Right lobe of liver (tissue), 4 donors: ENCODE data around the gene CWC22.

- PRO-cap, 4 experiments: no peak in any of the 4 experiments
- RAMPAGE, long total RNA, 2 experiments: no peak in any of the 2 experiments
These were observed 440.3 kb downstream of the MTX2 start for GRCh38 chr2:176709331-176710154.

GRCh38 chr2:177143488-177144094, 69.0 kb upstream of the HNRNPA3 start:
- PRO-cap, 4 experiments: no peak in any of the 4 experiments
- RAMPAGE, long total RNA, 2 experiments: no peak in any of the 2 experiments

DNA sequence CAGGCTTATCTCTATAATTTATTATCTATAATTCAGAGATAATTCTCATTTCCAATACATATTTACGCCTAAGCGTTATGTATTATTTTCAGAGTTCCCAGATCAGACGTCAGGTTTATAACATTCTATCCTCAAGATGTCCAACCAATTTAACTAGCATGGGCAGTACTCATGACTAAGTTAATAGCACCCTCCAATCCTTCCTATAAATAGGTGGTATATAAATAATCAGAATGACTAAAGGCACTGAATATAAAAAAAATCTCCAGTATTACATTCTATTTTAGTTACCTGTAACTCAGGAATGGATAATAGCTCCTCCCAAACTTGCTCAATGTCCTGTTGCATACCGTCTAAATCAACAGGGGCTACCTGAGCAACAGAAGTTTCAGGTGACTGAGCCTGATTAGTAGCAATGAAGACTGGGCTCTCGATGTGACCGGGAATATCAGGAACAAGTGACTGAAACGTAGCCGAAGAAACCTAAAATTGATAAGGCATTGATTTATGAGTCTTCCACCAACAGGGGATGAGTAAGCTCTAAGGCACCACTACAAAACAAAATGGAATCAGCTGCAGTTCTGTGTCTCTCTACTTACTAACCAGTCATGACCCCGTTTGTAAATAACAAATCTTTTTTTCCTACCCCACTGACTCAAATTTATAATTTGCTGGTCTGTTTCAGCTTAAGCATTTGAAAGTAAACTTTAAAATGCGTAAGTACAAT, 19.7 kb downstream of the HNRNPA3 start:
- PRO-cap, 4 experiments: peak in 1 of 4 experiments; most common minus-strand start position 560 of the sequence (in 1)
- RAMPAGE, long total RNA, 2 experiments: no peak in any of the 2 experiments

- PRO-cap, 4 experiments: no peak in any of the 4 experiments
- RAMPAGE, long total RNA, 2 experiments: no peak in any of the 2 experiments
These were observed 60.2 kb upstream of the AGPS start for GRCh38 chr2:177332250-177332898.

- PRO-cap, 4 experiments: peak in 1 of 4 experiments; most common minus-strand start chr2:177393685 (in 1)
- RAMPAGE, long total RNA, 2 experiments: no peak in any of the 2 experiments
These were observed 803 bp downstream of the AGPS start for GRCh38 chr2:177393342-177393809.

DNA sequence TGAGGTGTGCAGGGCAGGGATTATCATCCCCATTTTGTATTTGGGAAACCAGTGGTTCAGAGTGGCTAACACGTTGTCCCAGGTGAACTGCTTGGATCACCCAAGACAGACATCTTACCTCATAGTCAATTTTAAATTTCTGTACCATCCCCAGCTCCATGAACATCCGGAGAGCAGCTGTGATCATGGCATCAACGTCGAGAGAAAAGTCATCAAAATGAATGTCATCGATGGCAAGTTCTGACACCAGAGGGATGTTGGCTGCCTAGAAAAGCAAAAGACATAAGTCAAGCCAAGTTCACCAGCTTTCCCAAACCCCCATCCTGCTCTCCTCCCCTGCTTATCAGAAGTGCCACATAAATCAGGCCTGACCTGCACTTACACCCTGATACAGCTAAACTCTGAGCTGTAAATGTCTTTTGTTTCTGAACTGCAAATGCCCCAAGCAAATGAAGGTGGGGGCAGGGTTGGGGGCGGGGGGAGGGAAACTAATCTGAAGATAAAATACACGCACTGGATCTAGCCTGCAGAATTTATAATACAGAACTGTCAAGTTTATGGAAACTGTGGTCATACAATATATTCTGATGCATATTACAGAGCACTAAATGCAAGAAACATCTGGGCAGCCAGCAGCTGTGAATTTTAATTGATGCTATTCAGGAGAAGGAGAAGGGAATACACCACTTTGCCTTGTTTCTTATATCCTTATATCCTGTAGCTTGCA, 109.5 kb upstream of the TTC30A start:
- PRO-cap, 4 experiments: no peak in any of the 4 experiments
- RAMPAGE, long total RNA, 2 experiments: no peak in any of the 2 experiments

DNA sequence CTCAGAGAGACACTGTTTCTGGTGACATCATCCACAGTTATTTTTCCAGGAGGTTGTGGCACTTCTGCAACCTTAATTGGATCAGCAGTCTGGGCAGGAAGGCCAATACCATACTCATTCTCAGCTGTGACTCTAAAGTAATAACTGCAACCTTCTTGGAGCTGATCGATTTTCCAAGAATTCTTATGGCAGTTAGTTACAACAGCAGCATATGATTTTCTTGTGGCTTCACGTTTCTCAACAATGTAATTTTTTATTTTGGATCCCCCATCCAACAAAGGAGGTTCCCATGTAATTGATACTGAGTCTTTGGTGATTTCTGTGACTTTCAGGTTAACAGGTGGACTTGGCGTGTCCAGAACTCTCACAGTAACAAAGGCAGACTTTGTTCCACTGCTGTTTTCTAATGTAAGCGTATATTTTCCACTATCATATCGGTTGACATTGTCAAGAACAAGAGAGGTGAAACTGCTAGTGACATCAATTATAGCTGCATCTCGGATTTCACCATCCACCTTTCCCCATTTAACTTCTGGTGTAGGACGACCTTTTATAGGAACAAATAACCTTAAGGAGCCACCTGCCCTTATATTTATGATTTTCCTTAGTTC, 88.8 kb downstream of the PLEKHA3 start:
- PRO-cap, 4 experiments: no peak in any of the 4 experiments
- RAMPAGE, long total RNA, 2 experiments: no peak in any of the 2 experiments

- PRO-cap, 4 experiments: no peak in any of the 4 experiments
- RAMPAGE, long total RNA, 2 experiments: no peak in any of the 2 experiments
These were observed 118.5 kb downstream of the TTN start for GRCh38 chr2:178688581-178689331.

- PRO-cap, 4 experiments: no peak in any of the 4 experiments
- RAMPAGE, long total RNA, 2 experiments: no peak in any of the 2 experiments
These were observed 14.4 kb downstream of the TTN start for GRCh38 chr2:178792627-178793392.

DNA sequence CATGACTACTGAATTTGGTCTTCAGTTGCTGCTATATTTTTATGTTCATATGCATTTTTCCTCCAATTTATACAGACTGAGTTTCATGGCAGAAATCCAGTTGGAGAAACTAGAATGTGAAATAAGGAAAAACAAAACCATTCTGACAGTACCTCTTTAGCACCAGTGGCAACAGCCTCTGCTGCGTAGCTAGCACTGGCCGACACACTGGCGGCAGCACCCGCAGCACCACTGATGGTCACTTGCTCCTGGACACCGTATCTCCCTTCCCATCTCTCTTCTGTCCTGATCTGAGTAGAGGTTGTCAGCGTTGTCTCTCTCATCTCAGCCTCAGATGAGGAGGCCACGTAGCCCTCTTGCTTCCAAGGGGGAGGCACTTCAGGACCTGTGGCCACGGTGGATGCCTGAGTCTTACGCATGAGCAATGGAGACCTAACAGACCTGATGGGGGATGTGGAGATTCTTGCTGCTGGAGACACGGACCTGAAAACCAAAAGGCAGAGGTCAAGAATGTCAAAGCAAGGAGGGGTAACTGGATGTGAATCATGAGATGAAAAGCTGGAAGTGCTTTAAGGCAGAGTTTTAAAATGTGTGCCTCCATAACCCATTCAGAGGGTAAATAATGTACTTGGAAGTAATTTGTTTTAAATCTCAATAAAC, 12.3 kb downstream of the TTN start:
- PRO-cap, 4 experiments: no peak in any of the 4 experiments
- RAMPAGE, long total RNA, 2 experiments: no peak in any of the 2 experiments

DNA sequence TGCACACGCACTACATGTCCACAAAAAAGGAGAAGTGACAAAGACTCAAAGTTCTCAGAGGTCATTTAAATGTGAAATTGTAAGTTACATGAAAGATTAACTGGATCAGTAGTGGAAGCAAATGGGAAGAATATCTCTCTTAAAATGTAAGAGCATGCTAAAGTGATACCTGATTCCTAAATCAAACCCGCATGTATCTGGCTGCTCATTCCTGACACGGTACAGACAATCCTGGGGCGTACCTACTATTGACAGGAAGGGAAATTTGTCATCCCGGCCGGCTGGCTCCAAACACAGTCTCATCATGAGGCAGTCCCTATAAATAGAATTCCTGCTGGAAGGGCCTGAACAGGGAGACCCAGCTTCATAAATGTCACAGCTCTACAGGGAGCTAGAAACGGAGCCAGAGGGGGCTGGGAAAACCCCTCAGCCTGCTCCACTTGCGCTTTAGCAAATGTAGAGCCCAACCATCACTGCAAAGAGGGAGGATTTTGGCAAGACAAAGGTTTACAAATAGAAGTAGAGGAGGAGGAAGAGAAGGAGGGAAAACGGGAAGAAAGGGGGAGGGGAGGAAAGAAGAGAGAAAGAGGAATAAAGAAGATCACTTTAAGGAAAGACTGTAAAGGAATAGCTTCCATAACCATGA, 56.6 kb upstream of the TTN start:
- PRO-cap, 4 experiments: no peak in any of the 4 experiments
- RAMPAGE, long total RNA, 2 experiments: no peak in any of the 2 experiments

GRCh38 chr2:179124290-179125291, 74.7 kb upstream of the CCDC141 start:
- PRO-cap, 4 experiments: no peak in any of the 4 experiments
- RAMPAGE, long total RNA, 2 experiments: start-site peak on the minus strand in 1 of 2 experiments, at chr2:179124378-179124544 at its widest, 18 to 33 reads per replicate

DNA sequence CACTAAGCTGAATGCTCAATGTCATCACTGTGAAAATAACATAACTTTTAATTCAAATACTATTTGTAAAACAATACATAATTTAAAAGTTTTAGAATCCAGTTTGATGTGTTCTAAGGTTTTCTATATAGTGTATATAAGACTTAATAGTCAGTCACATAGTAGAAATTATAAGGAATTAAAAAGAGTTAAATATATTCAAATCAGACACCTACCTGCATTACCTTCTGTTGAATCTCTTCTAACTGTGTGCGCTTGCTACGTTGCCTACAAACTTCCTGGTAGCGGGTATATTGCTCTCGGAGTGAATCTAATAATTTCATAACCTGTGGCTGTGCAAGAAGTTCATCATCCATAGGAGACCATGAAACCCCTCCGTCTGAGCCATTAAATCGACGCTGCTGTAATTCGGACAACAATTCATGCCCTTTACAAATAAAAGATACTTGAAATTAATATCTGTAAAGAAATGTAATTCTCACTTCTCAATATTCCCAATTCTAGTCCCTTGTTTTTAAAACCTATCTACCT, 93.5 kb upstream of the CCDC141 start:
- PRO-cap, 4 experiments: no peak in any of the 4 experiments
- RAMPAGE, long total RNA, 2 experiments: no peak in any of the 2 experiments

- PRO-cap, 4 experiments: no peak in any of the 4 experiments
- RAMPAGE, long total RNA, 2 experiments: no peak in any of the 2 experiments
These were observed 36.9 kb downstream of the SESTD1 start for GRCh38 chr2:179227672-179228256.

DNA sequence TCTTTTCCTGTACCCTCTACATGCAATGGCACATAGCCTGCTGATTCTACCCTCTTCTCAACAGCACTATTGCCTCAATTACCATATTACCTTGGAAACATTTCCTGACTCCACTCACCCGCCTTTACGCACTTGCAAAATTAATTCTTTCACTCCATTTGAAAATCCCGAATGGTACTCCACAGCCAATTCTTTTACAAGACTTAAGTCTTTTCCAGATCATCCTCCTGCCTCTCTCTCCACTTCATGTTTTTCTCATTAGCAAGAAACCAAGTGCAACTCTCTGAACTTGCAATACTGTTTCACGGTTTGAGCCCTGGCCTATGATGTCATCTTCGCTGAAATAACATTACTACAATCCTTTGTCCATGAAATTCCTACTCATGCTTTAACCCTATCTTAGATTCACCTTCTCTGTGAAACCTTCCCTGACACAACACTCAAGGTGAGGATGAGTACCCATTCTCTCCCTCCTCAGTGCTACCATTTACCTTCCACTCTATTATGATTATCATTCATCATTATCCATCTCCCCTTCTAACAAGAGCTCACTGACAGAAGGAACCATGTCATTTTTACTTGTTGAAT, 29.0 kb downstream of the SESTD1 start:
- PRO-cap, 4 experiments: no peak in any of the 4 experiments
- RAMPAGE, long total RNA, 2 experiments: no peak in any of the 2 experiments

GRCh38 chr2:180006561-180007515, at the start of gene CWC22:
CWC22 (minus strand) TSS chr2:180007297.
- PRO-cap, 4 experiments: peak in 4 of 4 experiments; most common plus-strand start chr2:180007236 (in 1); most common minus-strand start chr2:180007093 (in 3)
- RAMPAGE, long total RNA, 2 experiments: start-site peak on the minus strand in 2 of 2 experiments, at chr2:180007090-180007309 at its widest, 16 to 104 reads per replicate

DNA sequence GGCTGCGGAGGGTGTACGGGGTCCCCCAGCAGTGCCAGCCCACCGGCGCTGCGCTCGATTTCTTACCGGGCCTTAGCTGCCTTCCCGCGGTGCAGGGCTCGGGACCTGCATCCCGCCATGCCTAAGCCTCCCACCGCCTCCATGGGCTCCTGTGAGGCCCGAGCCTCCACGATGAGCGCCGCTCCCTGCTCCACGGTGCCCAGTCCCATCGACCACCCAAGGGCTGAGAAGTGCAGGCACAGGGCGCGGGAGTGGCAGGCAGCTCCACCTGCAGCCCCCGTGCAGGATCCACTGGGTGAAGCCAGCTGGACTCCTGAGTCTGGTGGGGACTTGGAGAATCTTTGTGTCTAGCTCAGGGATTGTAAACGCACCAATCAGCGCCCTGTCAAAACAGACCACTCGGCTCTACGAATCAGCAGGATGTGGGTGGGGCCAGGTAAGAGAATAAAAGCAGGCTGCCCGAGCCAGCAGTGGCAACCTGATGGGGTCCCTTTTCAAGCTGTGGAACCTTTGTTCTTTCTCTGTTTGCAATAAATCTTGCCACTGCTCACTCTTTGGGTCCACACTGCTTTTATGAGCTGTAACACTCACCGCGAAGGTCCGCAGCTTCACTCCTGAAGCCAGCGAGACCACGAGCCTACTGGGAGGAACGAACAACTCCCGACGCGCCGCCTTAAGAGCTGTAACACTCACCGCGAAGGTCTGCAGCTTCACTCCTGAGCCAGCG, 288.7 kb upstream of the UBE2E3 start:
- PRO-cap, 4 experiments: no peak in any of the 4 experiments
- RAMPAGE, long total RNA, 2 experiments: no peak in any of the 2 experiments

DNA sequence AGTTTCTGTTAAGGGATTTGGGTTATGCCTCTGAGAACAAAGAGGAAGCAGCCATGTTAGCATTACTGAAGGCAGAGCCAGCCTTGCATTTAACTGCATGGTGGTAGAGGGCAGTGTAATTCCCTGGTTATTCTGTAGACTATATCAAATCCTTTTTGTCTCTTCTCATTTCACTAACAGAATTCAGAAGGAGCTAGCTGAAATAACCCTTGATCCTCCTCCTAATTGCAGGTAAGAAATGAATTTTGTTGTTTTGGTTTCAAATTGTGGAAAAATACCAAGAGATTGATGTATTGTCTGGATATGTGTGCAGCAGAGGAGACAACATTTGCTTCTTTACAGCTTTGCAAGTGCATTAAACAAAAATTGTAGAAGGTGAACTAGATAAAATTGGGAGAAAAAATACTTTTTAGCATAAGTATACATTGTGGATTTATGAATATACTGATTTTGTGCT, 3.5 kb downstream of the UBE2E3 start:
- PRO-cap, 4 experiments: no peak in any of the 4 experiments
- RAMPAGE, long total RNA, 2 experiments: no peak in any of the 2 experiments

GRCh38 chr2:181054363-181055333, 74.2 kb downstream of the UBE2E3 start:
- PRO-cap, 4 experiments: no peak in any of the 4 experiments
- RAMPAGE, long total RNA, 2 experiments: no peak in any of the 2 experiments

DNA sequence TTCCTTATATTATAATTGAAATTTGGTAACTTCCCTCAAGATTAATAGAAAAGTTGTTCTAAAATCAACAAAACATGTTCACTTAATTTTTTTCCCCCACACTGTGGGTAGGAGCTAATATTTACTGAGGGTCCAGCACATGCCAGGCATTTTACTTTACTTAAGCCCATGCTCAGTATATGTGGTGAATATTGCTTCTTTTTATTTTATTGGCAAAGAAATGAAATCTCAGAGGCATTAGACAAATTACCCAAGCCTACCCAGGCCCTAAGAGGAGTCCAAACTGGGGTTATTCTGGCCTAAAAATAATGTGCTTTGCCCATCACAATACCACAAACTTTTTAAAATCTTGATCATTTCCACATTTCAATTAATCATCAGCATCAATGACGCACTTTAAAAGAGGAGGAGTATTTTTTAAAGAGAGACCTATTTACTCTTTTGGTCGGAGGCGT, 152.2 kb upstream of the ITGA4 start:
- PRO-cap, 4 experiments: no peak in any of the 4 experiments
- RAMPAGE, long total RNA, 2 experiments: no peak in any of the 2 experiments